BE2C (cell line): ENCODE measurements around a stretch of chr18.

- RRBS: no CpG with 5 or more reads among the region's 25 CpGs
Measured at GRCh38 chr18:13276581-13277639, 58.4 kb downstream of the LDLRAD4 start.

- RRBS: no CpG with 5 or more reads among the region's 17 CpGs
Measured at GRCh38 chr18:13471903-13472633, 253.5 kb downstream of the LDLRAD4 start.

- RRBS: no CpG with 5 or more reads among the region's 13 CpGs
Measured at GRCh38 chr18:13608489-13609195, 117.7 kb downstream of the FAM210A start.

GRCh38 chr18:14969905-14970558 lies 222.1 kb downstream of the ANKRD30B start:
- RRBS: no CpG with 5 or more reads among the region's 8 CpGs

GRCh38 chr18:21111900-21112178 lies 226 bp upstream of the ROCK1 start:
- RRBS: 1% methylated on average over 3 of the region's 19 CpGs

DNA sequence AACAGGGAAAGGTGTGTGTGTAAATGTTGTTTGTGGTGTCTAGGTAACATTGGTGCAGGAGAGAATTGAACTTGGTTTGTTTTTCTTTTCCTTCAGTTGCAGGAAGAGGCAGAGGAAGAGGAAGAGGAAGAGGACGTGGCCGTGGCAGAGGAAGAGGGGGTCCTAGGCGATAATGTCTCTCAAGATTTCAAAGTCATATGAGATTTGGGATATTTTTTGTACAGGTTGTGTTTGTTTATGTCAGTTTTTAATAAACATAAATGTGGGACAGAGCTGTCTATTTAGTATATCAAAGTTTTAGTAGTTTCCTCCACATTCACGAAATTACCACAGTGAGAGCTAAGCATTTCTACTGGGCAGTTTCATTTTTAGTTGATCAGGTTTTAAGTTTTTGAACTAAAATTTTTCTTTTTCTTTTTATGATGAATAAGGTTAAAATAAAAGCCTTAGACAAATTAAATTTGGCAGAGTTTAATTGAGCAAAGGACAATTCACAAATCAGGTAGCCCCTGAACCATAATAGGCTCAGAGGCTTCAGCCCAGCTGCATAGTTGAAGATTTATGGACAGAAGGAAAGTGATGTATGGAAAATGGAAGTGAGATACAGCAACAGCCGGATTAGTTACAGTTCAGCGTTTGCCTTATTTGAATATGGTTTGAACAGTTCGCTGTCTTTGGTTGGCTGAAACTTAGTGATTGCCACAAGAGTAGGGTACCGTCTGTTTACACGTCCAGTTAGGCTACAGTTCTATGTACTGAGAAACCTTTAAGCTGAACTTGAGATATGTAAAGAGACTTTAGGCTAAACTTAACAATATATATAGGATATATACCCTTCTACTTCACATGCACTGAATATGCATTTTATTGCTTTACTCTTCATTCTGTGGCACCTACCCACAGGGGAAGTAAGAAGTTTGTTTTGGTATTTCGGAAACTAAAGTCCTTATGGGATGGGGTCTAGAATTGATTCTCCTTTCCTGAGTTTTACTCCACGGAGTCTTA lies 17.2 kb downstream of the SNRPD1 start:
- RRBS: no CpG with 5 or more reads among the region's 11 CpGs

DNA sequence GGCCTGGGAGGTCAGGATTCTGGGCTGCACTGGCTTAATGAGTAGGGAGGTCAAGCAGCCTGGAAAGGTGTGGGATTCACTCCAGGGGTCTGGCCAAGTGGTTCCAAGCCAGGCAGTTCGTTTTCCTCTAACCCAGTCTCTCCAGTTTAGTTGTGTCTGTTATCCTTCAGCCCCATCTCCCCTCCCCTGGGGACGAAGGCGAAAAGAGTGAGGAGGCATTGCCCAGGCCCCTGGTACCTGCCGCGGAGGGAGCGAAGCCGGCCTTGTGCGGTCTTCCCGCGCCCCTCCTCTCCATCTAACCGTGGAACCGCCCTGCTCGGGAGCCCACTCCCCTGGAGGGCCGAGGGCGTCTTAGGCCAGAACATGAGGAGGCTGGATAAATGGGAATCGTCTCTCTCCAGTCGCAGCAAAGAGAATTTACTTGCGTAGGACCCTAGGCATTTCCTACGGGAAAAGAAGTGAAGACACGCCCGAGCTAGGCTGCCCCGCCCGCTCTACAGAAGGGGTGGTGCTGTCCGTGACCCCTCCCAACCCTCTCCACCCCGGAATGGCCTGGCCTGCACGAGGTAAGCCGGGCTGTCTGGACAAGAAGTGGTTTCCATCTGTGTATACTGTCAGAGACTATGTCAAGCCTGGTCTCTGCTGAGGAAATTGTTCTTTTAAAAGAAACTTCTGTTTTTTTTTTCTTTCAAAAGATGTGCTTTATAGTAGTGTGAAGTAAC lies 156.2 kb downstream of the MIB1 start:
- RRBS: no CpG with 5 or more reads among the region's 27 CpGs

DNA sequence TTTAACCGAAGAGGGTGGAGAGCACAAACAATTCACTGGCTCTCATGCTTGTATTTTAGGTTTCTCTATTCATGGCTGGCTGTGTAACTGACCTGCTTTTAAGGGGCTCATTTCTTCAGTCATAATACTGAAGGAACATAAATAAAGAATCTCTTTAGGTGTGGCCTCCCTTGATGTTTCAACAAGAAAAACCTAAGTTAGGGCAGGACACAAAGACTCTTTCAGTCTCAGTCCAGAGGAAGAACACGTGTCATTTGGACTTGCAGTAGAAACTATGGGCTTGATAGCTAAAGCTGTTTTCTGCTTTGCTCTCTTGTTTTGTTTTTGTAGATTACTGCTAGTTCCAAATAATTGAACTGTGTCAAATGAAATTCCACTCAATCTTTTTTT lies 108.8 kb upstream of the GATA6 start:
- RRBS: no CpG with 5 or more reads among the region's 2 CpGs

DNA sequence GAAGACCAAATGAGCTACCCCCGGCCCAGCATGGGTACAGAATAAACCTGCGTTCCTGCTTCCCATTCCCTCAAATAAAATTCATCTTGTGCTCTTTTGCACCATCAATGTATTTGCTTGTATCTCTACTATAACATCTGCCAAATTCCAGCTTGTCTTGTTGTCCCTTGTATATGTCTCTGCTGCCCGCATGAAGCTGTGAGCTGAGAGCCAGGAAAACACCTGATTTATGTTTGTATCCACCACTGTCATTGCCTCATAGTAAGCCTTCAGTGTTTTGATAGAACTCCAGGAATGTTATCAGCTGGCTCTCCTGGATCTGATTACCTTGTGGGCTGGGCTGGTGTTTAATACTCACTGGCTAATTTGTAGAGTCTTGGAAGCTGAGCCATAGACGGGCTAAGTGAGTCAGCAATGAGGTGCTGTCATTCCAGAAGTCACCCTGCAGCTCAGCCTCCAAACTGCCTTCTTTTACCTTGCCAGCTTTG lies 62.9 kb upstream of the GATA6 start:
- RRBS: no CpG with 5 or more reads among the region's 4 CpGs

DNA sequence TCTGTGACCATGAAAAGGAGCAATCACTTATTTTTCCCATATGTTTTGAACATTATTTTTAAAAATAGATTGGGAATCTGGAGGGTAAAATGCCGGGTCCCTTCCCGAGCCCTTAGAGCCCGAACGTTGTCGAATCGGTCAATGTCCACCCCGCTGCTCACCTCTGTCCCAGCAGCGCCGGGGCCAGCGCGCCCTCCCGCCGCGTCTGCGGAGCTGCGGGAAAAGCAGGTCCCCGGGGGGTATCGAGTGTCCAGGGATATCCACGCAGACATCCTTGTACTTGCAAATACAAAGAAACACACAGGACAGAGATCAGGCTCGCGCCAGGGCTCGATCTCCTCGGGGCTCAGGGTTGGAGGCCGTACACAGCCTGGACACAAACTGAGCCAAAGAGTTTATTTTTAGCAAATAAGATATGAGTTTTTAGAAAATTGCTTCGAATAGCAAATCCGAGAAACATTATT lies 2.3 kb upstream of the GATA6 start:
- RRBS: 7% methylated on average over 15 of the region's 26 CpGs

DNA sequence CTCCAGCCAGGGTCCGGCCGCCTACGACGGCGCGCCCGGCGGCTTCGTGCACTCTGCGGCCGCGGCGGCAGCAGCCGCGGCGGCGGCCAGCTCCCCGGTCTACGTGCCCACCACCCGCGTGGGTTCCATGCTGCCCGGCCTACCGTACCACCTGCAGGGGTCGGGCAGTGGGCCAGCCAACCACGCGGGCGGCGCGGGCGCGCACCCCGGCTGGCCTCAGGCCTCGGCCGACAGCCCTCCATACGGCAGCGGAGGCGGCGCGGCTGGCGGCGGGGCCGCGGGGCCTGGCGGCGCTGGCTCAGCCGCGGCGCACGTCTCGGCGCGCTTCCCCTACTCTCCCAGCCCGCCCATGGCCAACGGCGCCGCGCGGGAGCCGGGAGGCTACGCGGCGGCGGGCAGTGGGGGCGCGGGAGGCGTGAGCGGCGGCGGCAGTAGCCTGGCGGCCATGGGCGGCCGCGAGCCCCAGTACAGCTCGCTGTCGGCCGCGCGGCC lies 2.3 kb downstream of the GATA6 start:
- RRBS: 8% methylated on average over 23 of the region's 78 CpGs

- RRBS: no CpG with 5 or more reads among the region's 6 CpGs
Measured at GRCh38 chr18:22180615-22181162, 11.3 kb downstream of the GATA6 start.

- RRBS: no CpG with 5 or more reads among the region's 4 CpGs
Measured at GRCh38 chr18:22196094-22196805, 26.9 kb downstream of the GATA6 start.

DNA sequence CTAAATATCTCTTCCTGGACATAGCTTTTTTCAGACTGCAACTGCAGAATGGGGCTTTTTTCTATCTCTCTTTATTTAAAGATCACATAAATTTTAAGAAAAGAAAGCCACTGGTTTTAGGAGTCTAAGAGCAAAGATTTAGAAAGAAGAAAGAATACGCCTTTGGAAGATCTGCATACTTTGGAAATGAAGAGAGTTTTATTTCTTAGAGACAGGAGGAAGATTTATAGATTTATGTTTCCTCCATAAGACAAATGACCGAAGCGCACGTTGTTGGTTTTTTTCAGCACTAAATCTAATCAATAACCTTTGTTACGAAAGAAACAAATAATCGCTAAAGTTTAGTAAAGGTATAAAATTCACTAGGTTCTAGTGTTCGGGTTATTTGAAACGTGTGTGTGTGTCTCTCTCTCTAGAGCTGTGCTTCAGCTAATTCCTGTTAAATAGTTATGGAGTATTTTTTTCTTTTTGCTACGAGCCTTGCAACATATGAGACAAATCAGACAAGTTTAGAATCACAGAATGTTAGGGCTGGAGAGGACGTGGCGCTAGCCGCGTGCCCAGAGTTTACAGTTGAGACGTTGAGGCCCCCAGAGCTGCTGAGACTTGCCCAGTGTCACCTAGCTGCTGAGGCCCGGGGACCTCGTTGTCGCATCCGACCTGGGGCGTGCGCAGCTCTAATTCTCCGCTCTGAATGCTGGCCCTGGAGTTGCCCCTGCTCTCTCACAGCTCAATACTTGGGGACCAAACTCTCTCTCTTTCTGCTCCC lies 69.9 kb downstream of the CTAGE1 start:
- RRBS: no CpG with 5 or more reads among the region's 21 CpGs

DNA sequence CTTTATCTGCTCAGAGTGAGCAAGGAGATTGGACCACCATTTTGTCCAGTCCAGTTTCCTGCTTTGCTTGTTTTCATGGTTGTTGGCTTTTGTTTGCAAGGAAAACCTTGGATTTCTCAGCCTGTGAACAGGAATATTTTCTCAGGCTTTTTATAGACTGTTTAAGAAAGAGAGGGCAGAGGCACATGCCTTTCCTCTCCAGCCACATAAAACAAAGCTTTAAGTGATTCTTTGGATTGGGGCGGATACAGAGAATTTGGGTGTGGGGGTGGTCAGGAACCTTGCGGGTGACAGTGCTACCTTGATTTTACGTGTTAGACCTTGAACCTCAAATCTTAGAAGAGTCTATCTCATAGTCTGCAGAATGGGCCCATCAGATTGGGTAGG lies 28.8 kb downstream of the CTAGE1 start:
- RRBS: no CpG with 5 or more reads among the region's 3 CpGs

DNA sequence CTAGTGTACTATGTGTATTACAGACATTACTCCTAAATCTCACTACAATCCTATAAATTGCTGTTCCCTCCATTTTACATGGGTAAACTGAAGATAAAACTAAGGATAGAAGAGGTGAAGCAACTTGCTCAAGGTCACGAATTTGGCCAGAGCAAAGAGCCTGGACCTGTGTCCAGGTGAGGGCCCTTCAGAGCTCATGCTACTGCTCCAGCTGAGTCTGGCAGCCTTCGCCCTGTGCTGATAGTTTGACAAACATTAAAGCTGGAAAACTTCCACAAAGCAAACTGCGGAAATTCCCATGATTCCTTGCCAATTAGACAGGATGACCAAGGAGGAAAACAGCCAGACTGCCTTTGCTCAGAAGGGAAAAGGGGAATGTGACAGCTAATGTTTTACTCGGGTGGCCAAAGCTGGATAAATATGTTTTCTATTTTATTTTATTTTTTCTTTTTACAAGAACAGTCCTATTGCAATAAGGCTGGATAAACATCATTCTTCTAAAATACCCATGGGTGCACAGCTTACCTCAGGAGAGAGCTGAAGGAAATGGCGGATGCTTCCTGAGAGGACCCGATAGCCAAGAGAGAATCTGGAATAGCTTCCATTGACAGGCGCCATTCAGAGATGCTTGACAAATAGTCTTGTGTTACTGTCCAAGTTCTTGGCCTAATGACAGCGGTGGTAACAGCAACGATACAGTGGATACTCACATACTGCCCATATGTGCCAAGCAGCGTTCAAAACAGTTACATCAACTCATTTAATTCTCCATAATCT lies 5.3 kb upstream of the CTAGE1 start:
- RRBS: no CpG with 5 or more reads among the region's 10 CpGs

GRCh38 chr18:22466556-22467157 lies 48.9 kb upstream of the CTAGE1 start:
- RRBS: no CpG with 5 or more reads among the region's 2 CpGs

DNA sequence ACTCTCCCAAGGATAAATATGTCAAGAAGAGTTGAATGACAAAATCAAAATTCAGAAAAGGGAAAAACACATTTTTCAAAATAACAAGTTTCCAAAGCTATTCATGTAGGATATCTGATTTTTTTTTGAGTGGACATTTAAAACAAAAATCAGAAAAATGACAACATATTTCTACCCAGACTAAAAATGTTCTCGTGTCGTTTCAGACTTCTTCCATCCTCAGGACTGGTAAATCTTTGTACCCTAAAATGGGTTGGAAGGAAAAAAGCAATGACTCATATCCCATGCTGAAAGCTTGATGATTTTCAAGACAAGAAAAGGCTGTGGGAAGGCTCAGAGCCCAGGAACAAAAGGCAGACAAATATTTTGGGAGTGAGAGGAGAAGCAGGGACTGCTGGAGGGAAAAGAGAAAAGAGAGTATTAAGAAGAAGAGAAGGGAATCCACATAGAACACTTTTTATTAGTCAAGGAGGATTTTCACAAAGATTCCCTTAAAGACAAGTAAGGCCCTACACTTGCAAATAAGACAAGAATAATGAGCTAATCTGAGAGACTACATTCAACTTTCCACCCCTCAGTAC lies 77.0 kb upstream of the CTAGE1 start:
- RRBS: no CpG with 5 or more reads among the region's 2 CpGs

DNA sequence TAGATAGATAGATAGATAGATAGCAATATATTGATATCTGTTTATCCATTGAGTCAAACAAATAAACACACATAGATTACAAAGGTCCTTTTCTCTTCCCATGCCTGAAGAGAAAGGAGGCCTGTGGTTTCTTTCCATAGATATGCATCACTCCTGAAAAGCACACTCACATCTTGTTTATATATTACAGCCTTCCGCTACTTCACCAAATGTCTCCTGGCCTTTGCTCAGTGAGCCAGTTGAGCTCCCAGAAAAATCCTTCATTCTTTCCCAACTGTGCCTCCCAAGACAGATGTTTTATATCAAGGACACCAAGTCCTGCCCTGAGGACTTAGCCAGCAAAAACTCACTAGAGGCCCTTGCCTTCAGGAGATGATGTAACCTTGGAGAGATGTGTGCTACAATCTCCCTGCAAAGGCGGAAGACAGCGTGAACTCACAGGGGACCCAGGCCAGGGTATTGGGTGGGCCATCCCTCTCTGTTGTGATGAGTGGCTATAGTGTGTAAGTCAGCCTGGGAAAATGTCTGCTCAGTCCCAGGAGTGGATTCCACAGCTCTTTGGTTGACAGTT lies 86.0 kb upstream of the CTAGE1 start:
- RRBS: no CpG with 5 or more reads among the region's 3 CpGs